Melanocyte of skin (primary cell): Measurements from ENCODE around the genes CLK2 and HCN3.

DNA sequence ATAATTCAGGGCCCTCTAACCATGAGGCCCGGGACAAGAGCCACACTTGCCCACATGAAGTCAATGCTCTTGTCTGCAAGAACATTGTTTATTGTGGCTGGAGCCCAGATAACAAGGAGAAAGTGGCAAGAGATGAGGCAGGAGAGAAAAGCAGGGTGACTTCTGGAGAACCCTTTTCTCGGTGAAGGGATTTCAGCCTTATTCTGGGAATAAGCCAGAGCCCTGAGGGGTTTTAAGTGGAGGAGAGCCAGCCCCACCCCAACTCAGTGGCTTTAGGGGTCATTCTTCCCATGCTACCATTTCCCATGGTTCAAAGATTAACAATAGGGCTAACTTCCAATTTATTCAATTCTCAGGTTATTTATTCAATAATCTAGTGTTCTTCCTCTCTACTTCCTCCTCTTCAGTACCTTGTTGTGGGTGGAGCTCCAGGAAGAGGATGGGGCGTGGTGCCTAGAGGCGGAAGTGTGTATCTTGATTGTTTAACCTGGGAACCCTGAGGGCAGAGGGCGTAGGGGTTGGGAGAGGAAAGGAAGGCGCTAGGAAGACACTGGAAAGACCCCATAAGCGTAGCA lies 19.8 kb upstream of the IL6R start:
- CAGE, long polyA plus RNA, 2 experiments = no peak in any of the 2 experiments

DNA sequence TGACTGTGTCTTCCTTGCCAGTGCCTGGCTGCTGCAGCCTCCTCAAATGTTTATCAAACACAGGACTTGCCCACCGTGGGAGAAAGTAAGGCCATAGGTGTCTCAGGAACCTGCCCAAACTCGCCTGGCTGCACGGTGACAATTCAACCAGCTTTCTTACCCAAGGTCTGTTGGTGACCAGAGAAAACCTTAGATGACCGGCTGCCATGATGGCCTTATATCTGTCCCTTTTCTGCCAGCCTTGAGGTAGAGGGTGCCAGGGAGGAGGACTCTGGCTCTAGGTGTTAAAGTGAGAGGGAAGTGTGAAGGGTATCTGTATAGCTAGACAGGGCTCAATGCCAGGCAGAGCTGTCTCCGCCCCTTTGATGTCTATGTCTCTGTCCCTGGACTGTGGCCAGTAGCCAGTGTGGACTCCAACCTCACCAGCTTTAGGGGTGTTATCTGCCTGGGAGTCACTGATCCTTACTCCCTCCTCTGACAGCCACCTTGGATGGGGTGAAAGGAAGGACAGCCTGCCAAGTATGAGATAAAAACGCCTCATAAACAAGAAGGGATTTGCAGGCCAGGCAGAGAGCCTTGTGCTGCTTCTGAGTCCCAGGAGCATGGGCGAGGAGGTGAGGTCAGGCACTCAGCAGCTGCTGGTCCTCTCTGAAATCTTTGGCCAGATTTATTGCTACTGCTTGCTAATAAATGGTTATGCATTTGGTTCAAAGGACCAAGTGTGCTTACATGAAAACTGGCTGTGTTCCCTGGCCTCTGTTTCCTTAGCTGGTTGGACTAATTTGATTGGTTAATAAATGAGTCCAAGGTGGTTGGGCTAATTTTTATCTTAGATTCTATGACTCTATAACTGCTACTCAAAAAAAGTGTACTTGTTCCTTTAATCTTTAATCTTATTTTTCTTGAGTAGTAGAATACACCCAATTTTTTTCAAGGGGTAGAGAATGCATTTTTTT lies 22.5 kb downstream of the IL6R start:
- CAGE, long polyA plus RNA, 2 experiments = no peak in any of the 2 experiments

DNA sequence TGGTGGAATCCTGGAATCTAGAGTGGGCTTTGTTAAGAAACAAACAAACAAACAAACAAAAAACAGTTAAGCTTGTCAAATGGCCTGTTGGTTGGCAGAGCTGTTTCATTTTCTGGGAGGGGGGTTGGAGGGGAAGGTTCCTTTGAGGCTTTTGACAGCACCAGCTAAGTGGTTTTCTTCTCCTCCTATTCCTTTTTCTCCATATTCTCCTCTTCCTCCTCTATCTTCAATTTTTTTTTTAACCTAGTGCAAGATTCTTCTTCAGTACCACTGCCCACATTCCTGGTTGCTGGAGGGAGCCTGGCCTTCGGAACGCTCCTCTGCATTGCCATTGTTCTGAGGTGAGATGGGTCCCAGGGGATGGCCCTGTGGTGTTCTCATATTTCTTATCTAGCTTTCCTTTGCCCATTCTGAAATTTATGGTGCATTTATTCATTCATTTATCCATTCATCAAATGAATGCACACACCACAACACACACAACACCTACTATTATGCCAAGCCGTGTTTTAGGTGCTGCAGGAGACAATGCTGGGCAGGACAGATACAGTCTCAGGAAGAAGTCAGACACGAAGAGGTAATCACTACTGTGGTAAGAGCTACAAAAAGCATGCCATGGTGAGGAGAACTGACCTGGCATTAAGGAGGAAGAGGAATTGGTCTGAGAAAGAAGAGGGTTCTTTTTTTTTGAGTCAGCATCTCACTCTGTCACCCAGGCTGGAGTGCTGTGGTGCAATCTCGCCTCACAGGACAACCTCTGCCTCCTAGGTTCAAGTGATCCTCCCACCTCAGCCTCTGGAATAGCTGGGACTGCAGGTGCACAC lies 47.6 kb upstream of the TDRD10 start:
- CAGE, long polyA plus RNA, 2 experiments = no peak in any of the 2 experiments

DNA sequence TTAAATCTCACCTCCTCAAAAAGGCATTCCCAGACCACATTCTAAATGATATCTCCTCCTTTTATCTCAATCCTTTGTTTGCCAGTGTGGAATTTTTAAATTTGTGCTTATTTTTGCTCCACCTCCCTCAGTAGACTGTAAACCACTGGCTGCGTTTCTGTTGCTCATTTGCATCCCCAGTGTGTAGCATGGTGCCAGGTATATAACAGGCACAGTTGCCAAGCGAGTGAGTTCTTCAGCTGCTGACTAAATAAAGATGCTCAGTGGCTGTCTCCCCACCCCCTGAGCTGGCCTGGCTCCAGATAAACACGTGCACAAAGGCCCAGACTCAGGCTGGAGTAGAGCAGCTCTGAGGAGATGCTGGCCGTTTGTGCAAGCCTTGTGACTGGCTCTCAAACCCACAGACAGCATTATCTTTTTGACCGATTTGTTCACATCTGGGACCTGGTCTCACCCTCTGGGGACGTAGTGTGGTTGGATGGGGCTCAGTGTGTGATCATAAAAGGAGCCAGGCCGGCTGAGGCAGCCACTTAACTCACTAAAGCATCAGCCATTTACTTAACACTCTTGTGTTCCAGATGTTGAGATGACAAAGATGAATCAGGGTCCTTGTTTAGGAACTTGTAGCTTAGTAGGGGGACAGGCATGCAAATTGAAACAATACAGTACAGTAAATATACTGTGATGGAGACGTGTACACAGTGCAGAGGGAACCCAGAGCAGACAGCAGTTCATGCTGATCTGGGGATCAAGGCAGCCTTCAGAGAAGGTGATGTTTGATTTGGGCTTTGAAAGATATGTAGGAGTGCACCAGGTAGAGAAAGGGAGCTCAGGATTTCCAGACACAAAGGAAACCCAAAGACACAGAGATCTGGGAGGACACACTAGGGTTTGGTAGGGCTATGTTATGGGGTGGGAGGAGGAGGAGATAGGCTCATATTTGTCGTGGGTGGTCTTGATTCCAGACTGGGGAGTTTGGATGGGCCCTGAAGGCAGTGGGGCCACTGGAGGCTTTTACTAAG lies 7.3 kb downstream of the CHRNB2 start:
- CAGE, long polyA plus RNA, 2 experiments = no peak in any of the 2 experiments

- CAGE, long polyA plus RNA, 2 experiments = no peak in any of the 2 experiments
These were observed 118.3 kb downstream of the KCNN3 start for GRCh38 chr1:154751605-154752263.

- CAGE, long polyA plus RNA, 2 experiments = no peak in any of the 2 experiments
These were observed 32.7 kb downstream of the KCNN3 start for GRCh38 chr1:154837214-154837984.

DNA sequence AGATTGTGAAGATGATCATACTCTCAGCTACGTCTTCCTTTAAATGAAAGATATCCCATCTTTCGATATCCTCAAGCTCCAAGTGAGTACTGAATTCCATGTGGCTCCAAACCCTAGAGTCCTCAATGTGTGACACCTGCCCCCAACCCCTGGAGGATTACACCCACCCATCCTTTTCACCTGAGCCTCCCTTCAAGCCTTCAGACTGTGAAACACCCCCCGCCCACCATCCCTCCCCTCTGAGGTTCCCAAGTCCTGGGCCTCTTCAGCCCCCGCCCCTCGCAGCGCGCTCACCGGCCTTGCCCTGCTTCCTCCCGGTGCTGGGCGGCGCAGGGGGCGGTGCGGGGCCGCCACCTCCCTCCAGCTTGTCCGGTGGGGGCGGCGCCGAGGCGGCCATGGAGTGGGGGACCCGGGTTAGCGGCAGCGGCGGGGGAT lies 385 bp downstream of the PYGO2 start:
- CAGE, long polyA plus RNA, 2 experiments = no peak in any of the 2 experiments

GRCh38 chr1:154983710-154984247 lies 635 bp downstream of the FLAD1 start:
- CAGE, long polyA plus RNA, 2 experiments = no peak in any of the 2 experiments

- CAGE, long polyA plus RNA, 2 experiments = no peak in any of the 2 experiments
These were observed 455 bp upstream of the ZBTB7B start for GRCh38 chr1:155001993-155002701.

DNA sequence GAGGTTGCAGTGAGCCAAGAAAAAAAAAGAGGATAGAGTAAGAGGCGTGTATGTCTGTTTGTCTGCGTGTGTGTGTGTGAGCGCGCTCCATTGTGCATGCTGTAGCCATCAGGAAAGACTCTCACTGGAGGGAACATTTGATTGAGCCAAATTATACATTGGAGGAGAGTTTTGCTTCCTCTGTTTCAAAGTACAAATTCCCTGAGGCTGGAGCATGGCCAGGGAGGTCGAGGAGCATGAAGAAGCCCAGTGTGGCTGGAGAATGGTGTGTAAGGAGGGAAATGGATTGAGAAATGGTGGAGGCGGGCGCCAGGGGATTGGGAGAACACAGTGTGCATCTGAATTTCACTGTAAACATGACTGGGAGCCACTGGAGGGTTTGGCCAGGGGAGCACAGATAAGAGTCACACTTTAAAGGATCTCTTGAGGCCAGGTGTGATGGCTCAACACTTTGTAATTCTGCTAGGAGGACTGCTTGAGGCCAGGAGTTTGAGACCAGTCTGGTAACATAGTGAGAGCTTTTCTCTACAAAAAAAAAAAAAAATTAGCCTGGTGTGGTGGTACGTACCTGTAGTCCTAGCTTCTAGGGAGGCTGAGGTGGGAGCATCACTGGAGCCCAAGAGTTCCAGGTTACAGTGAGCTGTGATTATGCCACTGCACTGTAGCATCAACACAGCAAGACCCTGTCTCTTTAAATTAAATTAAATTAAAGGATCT lies 21.9 kb upstream of the EFNA1 start:
- CAGE, long polyA plus RNA, 2 experiments = no peak in any of the 2 experiments

DNA sequence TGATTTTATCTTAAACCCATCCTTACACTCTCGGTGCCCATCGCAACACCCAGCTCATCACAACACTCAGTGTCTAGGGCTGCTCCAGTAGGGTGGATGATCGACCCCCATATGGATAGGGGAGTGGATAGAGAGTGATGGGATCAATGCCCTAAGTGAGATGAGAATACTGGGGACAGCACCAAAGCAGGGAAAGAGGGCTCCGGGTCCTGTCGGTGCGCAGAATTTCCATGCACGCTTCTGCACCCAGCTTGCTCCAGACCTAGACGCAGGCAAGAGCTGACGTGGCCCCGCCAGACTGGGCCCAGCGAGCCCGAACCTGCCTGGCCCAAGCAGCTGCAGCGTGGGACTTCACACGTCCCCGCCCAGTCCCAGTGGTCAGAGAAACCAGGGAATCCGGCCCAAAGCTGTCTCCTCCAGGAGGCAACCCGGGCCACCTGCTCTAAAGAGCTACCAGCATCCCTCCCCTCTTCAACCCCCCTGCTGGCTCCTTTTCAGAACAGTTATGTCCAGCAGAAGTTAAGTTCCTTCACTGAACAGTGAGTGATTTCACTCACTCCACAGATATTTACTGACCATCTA lies 2.3 kb upstream of the EFNA1 start:
- CAGE, long polyA plus RNA, 2 experiments = no peak in any of the 2 experiments

DNA sequence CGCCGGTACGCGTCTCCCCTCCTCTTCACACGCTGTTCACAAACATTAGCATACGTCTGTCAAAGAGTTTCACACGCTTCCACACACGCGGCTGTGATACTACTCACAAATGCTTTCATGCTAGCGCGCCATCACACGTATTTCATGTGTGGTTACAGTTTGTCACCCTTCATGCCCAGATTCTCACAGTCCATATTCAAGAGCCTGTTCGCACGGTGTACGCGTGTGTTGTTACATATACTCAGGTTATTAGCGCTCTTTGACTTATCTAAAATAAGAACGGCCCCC lies 845 bp upstream of the EFNA1 start:
- CAGE, long polyA plus RNA, 2 experiments = no peak in any of the 2 experiments

DNA sequence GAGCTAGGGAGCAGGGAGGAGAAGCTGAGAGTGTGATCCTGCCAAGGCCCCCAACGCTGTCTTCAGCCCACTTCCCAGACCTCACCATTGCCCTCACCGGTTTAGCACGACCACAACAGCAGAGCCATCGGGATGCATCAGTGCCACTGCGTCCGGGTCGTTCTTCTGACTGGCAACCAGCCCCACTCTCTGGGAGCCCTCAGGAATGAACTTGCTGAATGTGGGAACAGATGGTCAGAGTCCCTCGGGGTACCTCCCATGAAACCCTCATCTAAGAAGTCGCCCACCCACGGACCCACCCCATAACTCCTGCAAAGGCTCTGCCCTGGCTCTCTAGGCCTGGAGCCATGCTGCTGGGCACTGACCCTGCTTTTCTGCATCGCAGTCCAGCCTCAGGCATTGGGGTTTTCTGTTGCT lies 6.0 kb downstream of the MTX1 start:
- CAGE, long polyA plus RNA, 2 experiments = no peak in any of the 2 experiments

DNA sequence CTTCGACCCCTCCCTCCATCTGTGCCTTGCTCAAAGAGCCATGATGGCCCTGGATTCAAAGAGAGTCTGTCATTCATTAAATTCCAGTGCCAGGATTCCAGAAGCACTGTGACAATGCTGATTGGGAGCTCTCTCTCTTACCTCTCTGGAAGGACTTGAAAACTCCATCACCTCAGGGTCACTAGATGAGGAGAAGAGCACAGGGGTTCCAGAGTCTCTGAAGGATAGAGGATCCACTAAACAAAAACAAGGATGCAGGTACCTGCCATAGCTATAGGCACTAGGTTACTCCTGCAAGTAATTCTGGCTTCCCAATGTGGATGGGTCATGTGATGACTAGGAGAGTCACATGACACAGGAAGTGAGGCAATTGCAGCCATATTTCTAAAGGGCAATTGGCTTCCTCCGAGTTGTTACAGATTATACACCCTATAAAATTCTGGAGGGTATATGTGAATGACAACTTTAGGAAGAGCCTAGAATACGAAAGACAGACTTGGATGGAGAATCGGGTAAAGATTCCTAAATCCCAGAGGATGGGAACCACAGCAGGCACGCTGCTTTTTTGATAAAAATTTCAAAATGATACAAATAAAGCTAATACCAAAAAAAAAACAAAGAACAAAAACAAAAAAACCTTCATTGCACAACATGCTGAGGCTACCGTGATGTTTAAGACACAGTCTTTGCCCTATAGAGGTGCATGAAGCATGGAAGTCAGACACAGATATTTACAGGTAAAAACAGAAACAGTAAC lies 10.4 kb downstream of the MTX1 start:
- CAGE, long polyA plus RNA, 2 experiments = no peak in any of the 2 experiments

DNA sequence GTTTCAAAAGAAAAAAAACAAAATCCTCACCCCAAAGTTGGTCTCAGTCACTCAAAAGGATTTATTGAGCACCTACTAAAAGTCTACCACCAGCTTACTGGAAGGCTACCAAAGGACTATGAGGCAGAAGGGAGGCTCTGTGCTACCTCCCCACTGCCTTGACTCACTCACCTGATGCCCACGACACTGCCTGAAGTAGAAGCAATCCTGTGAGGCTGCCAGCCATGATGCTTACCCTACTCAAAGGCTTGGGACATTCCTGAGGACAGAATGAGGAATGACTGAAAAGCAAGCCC lies 642 bp downstream of the GBA1 start:
- CAGE, long polyA plus RNA, 2 experiments = no peak in any of the 2 experiments

DNA sequence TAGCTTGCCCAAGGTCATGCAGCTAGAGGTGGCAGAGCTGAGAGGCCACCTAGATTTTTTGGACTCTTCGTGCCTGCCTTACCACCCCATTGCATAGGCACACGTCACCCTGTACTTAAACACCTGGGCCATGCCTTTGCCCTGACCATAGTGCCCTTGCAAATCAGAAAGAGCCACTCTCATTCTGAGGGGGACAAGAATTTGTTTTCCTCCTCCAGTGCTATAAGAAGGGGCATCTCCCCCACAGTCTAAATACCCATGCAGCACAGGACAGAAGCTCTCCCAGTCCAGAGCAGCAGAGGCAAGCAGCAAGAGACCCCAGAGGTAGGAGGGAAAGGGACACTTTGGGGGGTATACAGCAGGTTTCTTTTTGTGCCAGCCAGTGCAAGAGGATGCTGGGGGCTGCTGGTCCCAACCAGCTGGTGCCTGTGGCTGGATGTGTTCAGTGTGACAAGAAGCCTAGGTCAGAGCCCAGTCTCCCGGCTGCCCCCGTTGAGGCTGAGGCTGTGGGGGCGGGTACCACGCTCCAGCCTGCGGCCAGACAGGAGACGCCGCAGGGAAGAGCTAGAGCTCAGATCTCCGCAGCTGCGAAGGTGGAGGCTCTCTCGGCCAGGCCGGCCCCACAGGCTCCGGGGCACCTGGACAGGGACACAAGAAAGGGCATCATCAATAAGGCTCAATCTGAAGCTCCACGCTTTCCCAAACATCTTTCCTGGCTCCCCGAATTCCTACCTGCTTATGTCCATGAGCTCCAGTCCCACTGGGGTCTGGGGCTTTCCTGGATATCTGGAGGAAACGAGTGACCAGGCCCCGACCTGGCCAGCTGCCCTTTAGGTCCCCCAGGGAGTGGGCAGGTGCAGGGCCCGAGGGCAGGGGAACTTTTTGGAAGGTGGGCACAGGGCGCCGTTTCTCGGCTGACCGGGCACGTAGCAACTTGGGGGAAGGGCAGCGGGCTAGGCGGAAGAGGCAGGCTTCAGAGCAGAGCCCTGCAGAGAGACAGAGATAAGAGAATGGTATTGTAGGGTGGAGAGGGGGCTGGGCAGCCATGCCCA lies 6.6 kb upstream of the GBA1 start:
- CAGE, long polyA plus RNA, 2 experiments = no peak in any of the 2 experiments

DNA sequence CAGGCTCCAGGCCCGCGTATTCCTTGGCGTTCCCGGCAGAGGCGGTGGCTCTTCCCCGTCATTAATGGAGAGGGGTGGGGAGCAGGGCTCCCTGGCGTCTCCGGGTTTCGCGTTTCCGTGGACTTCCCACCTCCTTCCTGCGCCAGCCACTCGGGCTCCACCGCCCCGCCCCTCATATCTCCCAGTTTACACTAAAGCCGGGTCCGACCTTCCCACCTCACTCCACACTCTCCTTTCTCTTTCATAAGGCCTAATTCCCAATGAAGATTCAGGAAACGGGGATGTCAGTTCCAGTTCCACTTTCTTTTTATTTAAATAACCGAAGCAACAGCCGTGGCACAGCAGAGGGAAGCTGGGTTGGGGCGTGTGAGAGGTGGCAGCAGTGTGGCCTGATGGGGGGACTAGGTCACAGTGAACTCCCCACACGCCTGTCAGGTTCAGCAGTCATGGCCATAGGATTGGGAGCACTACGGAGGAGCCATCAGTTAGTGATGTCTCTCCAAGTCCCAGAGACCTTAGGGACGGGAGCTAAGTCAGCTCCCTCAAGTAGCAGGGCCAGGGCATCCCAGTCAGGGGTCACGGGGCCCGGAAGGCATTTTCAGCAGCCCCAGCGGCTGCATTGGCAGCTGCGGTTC lies 531 bp upstream of the ENTREP3 start:
- CAGE, long polyA plus RNA, 2 experiments = no peak in any of the 2 experiments

DNA sequence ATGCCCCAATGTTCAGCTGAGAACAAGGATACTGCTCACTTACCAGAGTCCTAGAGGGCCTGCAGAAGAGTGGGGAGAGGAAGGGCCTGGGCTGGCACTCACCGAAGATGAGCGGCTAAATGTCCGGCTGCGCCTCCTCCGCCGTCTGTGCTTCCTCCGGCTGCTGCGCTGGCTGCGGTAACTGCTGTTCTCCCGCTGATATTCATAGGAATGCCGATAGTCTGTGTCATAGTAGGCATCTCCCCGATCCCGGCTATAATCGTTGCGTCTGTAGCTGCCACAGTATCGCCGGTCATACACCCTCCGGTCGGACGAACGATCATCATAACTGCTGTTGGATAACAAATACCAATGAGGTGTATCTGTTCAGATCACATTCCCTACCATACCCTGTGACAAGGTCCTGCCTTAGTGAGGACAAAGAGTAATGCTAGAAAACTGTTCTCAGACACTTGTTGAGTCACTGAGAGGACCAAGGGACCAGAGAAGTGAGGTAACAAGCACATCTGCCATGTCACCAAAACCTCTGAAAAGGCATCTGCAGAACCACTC lies 3.8 kb downstream of the CLK2 start:
- CAGE, long polyA plus RNA, 2 experiments = no peak in any of the 2 experiments

GRCh38 chr1:155272798-155273977 lies at the start of gene CLK2:
Gene CLK2 (minus strand): TSS chr1:155273504.
- CAGE, long polyA plus RNA, 2 experiments = no peak in any of the 2 experiments

DNA sequence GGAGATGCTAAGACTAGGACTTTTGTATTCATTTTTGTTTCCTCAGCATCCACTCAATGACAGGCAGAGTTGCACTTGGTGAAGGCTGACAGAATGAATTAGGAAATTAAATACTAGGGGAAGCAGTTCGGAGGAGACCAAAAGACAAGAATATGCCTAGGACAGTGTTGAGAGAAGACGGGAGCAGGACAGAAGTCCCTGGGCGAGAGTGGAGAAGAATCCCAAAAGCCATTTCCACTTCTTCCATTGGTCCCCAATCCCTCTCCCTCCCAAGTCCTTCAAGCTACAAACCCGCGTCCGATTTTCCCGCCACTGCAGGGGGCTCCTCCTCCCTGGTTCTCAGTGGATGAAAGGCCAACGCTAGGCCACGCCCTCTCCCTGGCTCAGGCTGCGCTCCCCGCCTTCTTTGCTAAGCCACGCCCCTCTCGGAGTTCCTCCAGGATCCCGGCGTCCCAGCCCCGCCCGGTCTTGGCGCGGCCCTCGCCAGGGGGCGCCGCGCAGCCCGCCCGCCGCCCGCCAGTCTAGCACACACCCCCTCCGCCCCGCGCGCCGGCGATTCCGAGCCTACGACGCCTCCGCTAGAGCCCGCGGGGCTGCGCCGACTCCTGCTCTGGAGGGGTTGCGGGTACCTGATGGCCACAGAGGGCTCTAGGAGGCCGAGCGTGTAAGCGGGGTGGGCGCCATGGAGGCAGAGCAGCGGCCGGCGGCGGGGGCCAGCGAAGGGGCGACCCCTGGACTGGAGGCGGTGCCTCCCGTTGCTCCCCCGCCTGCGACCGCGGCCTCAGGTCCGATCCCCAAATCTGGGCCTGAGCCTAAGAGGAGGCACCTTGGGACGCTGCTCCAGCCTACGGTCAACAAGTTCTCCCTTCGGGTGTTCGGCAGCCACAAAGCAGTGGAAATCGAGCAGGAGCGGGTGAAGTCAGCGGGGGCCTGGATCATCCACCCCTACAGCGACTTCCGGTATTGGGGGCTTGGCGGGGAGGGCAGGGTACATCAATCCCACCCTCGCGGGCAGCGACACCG lies at the start of gene HCN3:
Gene HCN3, plus strand, starts transcription at position 555 of the 1,023 bp plus-strand sequence.
- CAGE, long polyA plus RNA, 2 experiments = no peak in any of the 2 experiments